PC-3 (cell line): ENCODE data around the gene XPC.

DNA sequence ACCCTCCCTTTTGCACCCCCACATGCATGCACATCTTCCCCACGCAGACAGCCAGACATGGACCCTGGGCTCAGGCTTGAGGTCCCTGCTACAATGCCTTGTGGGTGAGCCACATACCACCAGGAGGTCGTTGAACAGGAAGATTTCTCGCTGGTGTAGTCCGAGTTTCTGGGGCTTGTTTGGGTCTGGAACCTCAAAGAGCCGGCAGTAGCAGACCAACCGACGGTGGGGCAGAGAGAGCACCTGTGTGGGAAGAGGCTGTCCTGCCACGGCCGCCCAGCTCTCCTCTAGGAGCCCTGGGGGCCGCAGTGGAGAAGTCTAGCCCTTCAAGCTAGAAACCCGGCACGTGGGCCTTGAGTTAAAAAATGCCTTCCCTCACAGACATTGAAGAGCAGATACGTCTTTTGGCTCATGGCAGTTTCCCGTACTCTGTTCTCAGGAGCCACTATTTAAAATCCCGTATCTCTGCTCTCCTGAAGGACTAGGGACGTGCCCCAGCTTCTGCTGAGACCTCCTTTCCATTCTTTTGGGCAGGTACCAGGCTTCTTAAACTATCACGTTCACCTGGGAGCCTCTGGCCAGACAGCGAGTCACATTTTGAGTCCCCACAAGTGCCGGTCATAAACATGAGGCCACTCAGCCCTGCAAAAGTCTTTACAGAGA is 72.1 kb upstream of the RPL32 start:
- RAMPAGE, long total RNA: no peak

- RAMPAGE, long total RNA: no peak
Observed at GRCh38 chr3:12986939-12987487, 86.2 kb downstream of the IQSEC1 start.

DNA sequence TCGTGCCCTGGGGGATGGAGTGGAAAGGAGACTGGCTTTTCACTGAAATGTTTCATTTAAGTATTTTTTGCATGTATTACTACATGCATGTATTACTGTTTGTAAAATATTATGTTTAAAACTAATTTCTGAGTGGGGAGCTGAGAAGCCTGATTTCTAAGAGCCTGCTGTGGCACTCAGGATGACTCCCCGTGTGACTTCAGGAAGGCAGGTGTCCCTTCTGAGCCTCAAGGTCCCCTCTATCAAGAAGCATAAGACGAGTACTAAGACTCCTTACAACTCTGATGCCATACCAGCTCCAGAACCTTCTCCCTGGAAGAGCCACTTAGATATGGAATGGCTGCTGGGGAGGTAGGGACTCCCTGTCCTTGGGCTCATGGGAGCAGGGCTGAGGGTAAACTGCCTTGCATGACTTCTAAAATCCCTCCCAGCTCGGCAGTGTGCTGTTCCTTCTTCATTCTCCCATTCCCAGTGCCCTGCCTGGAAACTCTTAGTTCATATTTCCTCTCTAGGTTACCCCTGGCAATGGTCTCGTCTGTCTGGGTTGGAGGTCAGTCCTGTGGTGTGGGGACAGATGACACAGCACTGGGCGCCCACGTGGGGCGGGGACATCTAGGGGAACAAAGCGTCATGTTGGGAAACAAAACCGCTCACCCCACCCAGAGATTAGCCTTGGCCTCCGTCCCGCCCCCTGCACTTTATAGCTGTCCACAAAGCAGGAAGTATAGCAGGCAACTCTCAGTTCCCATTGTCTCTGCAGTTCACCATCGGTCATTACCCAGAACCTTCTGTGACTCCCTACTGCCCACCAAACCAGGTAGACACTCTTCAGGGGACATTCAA is 74.1 kb downstream of the IQSEC1 start:
- RAMPAGE, long total RNA: no peak

DNA sequence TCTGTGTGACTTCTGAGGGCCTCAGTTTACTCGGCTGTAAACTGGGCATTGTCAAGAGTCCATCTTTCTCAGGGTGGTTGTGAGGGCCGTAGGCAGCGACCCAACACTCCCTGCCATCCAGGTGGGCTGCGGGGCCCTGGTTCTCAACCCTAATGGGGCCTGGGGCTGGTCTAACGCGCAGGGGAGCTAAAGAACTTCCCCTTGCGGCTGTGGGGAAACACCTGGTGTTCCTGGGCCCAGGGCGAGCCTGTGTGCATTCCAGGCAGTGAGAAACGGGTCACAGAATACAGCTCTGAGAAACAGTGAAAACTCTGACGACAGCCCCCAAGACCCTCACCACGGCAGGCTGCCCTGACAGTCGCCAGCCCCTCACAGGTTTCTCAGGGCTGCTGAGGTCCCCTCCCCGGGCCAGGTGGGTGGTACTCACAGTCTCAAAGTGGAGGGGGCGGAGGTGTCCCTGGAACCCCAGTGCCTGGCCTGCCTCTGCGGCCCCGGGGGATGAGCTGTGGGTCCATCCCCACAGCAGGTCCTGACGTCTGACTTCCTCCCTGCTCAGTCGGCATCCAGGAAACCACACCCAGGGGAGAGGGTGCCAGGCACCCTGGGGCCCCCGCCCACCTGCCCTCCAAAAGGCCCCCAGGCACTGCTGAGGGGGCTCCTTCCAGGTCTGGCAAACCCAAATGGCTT is 57.9 kb downstream of the IQSEC1 start:
- RAMPAGE, long total RNA: no peak

DNA sequence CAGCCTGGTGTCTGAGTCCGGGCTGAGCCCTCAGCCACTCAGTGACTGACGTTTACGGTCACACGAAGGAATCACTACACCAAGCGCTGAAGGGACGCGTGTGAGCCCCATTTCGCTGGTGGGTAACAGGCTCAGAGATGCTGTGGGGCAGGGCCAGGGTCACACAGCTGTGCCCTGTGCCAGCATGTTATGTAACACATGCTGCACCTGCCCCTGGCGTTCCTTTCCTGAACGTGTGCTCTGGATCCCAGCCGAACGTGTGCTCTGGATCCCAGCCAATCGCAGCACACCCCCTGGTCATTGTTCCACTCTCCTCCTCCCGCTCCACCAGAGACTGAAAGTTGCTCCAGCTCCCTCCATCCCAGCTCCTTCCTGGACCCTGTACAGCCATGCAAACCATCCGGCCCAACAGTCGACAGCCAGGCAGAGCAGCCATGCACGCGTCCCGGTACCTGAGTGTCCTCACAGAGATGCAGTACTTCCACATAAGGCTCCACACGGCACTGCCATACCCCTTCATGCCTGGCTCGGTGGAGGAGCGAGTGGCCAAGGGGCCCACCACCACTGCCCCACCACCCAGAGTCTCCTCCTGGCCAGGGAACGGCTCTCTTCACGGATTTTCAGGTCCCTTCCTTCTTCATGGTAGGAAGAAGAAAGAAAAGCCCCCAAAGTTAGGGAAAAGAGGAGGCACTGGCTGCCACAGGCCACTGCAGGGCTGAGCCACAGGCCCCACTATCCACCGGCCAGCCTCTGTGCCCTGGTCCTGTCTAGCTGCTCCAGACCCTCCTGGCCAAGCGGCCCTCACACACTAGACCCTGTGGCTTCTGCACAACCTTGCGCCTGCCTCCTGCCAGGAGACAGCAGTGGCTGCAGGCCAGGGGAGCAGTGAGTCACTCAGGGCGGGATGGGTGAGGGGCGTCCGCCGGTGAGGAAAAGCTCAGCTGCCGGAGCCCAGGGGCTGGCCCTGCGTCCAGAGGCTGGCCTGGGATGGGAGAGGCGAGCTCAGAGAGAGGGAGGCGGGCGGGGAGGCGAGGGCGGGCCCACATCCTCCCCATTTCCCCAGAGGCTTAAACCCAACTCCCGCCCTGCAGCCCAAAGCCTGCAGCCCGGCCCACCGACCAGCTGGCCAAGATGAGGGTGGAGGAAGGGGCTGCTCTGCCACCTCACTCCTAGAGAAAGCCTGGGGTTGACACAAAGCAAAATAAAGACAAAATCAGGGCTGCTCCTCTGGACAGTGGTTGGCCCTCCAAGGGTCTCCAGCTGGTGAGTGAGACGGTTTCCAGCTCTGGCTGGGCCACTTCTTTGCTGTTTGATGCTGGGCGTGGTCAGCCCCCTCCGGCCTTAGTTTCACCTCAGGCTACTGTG is 51.2 kb downstream of the IQSEC1 start:
- RAMPAGE, long total RNA: no peak

DNA sequence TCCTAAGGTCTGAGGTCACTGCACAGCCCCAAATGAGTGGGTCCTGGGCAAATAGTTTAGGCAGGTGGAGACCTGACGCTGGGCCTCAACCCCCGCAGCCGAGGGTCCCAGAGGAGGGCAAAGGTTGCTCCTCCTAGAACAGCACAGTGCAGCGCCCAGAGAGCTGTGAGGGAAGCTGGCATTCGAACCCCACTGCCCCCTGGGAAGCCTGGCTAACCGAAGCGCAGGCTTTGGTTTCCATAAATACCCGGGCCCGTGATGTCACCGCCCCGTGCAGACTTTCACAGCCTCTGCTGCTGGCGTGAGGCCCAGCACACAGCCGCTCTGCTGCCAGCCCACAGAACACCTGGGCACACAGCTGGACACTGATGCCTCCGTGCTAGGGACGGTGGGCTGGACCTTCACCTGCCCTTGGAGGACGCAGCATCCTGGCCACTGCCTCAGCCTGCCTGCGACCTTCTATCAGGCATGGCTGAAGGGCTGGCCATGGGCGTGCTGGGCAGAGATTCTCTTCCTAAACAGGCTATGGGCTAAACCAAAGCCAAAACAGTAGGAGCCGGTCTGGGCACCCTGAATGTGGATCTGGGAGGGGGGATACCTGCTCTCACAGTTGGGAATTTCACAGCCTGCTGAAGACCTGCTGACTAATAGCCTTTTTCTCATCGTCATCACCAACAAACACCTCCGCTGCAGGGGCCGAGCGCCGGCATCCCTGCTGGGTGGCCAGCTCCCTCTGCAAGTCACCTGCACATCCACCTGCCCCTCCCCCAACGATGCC is 901 bp downstream of the IQSEC1 start:
- RAMPAGE, long total RNA: no peak

DNA sequence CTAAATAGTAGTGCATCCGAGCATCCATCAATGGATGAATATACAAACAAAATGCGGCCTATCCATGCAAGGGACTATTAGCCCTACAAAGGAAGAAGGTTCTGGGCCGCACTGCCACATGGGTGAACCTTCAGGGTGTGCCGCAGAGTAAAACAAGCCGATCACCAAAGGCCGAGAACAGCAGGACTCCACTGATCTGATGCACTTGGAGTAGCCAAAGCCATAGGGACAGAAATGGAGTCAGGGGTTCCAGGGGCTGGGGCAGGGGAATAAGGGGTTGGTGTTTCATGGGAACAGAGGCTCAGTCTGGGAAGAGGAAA is 172.8 kb upstream of the IQSEC1 start:
- RAMPAGE, long total RNA: no peak

DNA sequence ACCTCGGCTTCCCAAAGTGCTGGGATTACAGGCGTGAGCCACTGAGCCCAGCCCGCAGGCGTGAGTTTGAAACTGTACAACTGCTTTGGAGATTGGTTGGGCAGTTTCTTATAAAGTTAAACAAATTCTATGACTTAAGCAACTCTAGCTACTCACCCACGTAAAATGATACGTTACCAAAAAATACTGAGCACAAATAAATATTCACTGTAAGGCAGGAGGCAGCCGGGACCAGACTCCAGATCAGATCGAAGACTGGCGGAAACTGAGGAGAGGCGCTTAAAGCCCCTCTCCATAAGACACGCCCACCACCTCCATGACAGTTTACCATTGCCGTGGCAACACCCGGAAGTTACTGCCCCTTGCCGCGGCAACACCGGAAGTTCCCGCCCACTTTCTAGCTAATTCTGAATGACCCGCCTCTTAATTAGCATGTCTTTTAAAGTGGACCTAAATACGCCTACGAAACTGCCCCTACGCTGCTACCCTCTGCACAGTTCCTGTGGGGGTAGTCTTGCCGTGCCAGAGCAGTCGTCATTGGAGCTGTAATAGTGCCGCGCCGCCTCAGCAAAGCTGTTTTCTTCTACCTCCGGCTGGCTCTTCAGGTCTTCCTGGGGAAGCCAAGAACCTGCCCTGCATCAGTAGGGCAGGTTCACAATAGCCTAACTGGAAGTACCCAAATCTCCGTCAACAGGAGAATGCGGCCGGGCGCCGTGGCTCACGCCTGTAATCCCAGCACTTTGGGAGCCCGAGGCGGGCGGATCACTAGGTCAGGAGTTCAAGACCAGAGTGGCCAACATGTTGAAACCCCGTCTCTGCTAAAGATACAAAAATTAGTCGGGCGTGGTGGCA is 28.3 kb upstream of the HDAC11 start:
- RAMPAGE, long total RNA: no peak

DNA sequence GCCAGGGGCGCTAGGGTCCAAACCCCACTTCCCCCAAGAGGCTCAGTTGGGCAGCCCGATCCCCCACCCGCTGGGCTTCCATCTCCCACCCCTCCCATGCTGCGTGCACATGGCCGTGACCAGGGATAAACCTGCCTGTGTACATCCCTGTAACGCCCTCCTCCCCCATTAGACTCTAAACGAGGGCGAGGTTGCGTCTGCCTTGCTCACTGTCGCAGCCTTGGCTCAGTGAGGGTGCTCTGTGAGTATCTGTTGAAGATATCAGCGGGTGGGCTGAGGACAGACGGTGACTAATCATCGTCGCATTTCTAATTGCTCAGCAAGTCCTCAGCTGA is 25.8 kb downstream of the FBLN2 start:
- RAMPAGE, long total RNA: no peak

DNA sequence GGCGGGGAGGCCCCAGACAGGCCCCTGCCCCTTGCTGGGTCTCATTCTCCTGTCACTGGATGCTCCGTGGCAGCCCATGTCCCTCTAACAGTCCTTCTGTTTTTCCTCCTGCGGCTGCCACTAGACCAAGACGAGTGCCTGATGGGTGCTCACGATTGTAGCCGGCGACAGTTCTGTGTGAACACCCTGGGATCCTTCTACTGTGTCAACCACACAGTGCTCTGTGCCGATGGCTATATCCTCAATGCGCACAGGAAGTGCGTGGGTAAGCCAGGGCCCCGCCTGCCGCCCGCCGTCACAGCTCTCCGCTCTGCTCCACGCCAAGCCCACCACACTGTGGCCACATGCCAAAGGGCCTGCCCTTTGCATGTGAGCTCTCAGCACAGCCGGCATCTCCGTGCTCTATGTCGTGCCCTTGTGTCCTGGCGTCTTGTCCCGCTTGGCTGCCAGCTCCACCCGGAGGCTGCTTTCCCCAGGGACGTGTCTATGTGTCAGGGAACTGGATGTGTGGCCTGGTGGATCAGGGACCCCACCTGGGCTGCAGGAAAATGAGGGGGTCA is 72.8 kb downstream of the FBLN2 start:
- RAMPAGE, long total RNA: no peak

- RAMPAGE, long total RNA: no peak
Observed at GRCh38 chr3:13650533-13650965, 101.6 kb downstream of the FBLN2 start.

DNA sequence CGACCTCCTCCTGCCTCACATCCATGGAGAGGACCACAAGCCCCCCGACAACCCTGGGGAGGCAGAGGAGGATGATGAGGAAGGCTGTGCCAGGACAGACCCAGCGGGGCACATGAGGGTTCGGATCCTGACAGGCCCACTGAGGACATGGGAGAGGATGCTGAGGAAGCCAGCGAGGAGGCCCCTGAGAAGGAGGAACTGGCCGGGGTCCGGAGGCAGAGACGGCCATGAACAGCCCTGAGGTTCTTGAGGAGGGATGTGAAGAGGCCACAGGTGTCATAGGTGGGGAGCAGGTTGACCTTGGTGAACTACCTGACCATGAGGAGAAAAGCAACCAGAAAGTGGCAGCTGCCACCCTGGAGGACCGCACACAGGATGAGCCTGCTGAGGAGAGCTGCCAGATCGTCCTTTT is 55.0 kb upstream of the WNT7A start:
- RAMPAGE, long total RNA: no peak

GRCh38 chr3:14130129-14130599 is 5.3 kb downstream of the TMEM43 start:
- RAMPAGE, long total RNA: no peak

DNA sequence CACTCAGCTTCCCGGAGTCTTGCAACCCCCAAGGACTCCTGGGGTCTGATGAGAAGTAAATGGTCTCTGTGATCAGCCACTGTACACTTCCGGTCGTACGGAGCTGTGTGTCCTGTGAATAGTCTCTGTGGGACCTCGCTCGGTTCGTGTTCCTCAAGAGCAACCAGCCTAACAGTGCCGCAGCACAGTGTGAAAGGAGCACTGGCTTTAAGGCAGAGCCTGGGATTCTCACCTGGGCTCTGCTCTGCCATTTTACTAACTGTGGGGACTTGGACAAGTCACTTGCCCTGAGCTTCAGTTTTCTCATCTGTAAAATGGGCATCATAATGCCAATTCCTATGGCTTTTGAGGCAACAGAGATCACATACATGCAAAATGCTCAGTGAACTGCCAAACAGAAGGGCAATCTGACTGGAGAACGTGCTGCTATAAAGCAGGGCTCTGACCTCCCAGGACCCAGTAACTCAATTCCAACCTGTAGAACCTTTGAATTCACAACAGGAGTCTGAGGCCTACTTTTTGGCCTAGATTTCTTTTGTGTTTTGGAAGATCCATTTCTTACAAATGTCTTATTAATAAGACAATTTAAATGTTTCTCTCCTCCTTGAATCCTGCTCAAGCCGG is 26.7 kb downstream of the XPC start:
- RAMPAGE, long total RNA: no peak

GRCh38 chr3:14178008-14178993 is at the start of gene XPC:
Gene XPC, minus strand, starts transcription at chr3:14178601.
- RAMPAGE, long total RNA: start-site peak on the plus strand at chr3:14178833-14178861, 2,716 and 1,011 reads in 2 replicates

GRCh38 chr3:14202198-14202833 is 23.7 kb downstream of the LSM3 start:
- RAMPAGE, long total RNA: no peak

DNA sequence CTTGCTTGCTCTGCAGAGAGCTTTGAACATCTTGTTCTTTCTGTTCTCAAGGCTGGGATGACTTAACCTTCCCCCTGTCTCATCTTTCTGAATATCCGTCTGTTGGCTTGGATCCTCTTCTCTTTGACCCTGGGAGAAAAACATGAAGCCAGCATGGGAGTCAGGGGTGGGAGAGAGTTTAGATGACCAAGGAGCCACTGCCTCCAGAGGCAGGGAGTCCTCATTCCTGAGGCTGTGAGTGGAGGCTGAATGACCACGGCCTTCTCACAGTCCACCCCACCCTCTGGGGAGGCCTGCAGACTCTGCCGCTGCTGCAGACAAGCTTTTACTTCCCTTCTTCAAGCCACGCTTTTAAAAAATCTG is 111.7 kb upstream of the SLC6A6 start:
- RAMPAGE, long total RNA: no peak

DNA sequence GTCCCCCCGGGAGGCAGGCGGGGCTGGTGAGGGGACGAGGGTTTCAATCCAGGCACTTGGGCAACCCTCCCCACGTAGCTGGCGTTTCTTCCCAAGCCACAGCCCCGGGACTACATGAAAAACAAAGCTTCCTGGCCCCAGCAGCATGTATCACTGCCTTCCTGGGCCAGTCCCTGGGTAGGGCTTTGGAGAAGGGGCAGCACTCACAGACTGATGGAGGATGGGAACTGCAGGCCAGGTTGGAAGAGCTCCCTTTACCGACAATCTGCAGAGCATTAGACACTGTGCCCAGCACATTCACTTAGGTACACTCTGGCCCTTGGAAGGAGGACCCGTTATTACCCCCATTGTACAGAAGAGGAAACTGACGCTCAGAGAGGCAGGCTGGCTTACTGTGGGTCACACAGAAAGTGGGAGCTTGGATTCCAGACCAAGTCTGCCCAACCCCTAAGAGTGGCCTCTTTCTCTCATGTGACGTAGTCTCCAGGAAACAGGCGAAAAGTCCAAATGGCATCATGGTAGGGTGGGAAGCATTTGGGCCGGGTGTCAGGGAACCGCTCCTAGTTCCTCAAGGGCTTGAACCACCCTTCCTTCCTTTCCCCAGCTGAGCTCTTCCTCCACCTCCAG is 78.7 kb upstream of the SLC6A6 start:
- RAMPAGE, long total RNA: no peak

GRCh38 chr3:14374304-14375025 is 27.9 kb upstream of the SLC6A6 start:
- RAMPAGE, long total RNA: no peak

DNA sequence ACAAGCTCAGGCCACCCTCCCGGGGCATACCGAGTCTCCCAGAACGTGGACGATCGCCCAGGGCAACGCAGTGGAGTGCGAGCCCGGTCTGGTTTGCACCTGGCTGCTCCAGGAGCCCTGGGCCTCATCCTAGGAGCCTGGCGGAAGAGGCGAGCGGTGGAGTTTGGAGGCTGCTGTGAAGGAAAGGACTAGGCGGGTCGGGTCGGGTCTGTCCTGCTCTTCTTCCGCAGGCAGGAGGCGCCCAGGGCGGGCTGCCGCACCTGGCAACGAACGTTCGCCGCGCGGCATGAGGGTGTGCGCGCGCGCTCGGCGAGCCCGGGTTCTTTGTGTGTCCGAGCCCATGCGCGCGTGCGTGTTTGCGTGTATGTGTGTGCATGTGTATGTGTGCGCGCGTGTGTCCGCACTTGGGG is 291 bp upstream of the SLC6A6 start:
- RAMPAGE, long total RNA: no peak